Mesenchymal stem cell of the bone marrow (primary cell): ENCODE results near the genes ACER1 and TNFSF14.

- CAGE, long polyA plus RNA = no peak
Measured at GRCh38 chr19:6070968-6071455, 39.3 kb downstream of the RFX2 start.

DNA sequence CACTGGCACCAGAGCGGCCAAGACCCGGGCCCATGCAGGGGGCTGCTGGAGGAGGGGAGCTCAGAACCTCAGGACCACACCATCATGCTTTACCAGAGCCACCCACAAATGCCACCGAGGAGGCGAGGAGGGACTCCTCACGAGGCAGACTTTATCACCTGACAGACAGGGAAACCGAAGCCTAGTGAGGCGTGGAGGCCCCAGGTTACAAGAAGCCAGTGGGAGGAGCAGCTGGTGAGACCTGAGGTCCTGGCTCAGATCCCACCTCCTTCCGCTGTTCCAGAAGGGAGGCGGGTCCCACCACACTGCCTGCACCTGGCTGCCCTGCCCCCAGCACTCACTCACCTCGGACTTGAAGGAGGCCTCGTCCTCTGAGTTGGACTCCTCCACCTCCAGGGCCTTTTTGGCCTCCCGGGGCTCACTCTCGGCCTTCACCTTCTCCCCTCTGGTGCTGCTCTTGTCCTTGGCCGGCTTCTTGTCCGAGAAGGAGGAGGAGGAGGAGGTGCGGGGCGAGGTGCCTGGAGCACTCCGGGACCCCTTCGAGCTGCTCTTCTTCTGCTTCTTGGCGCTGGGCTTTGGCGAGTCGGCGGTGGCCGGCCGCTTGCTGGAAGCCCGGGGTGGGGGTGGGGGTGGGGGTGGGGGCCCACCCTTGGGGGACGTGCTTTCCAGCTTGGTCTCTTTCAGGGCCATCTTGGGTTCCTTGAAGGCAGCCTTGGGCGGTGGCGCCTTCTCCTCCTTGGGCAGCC lies 57.8 kb downstream of the MLLT1 start:
- CAGE, long polyA plus RNA = no peak

DNA sequence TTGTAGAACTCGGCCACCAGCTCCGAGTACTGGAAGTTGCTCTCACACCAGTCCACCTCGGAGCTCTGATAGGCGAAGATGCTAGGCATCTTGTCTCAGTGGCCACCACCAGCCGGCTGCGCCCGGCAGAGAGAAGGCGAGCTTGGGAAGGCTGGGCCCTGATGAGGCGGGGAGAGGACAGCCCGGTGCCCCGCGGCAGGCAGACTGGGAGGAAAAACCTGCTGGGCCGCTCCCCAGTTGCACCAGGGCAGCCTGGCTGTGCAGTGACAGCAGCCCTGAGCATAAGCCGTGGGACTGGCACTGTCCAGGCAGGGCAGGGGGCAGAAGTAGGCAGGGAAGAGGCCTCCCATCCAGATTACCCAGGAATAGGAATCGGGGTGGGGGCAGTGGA lies at the start of gene ACER1:
TSS of gene ACER1 (minus strand) at position 150 of the 391 bp plus-strand sequence.
- CAGE, long polyA plus RNA = no peak

GRCh38 chr19:6384351-6384579 lies 8.5 kb upstream of the PSPN start:
- CAGE, long polyA plus RNA = no peak

DNA sequence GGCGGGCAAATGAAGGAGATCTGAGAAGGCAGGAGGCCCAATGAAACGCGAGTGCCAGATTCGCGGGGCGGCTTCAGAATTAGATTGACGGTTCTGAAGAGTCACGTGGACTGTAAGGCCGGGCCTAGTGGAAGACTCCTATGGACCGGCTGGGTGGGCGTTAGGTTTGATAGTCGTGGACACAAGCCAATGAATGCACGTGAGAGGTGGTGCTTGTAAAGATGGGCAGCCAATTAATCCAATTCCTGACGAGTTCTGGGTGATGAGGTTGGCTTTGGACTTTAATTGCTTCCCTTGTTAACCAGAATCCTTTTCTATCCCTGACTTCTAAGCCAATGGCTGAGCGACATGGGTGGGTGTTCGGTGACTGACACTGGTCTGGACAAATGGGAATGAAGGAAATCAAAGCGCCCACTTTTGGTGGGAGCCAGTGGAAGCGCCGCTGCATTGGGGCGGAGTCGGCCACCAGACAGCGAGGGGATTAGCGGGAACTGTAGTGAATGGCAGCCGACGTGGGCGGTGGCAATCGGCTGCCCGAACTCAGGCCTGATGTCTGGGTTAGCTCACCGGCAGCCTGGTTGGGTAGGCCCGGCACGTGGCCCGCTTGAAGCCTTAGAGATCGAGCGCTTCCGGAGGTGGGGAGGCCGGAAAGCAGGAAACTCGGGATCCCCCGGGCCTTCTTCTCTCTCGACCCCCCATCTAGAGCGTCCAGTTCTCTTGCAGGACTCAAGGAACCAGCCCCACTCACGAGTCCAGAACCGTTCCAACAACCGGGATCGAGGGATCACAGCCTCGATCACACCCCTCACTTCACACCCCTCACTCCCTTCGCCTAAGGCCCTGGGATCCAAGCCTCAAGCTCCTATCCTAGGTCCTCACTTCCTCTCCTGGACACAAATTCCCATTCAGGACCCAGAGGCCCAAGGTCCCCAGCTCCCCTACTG lies 699 bp upstream of the KHSRP start:
- CAGE, long polyA plus RNA = no peak

GRCh38 chr19:6440440-6441038 lies 7.0 kb upstream of the SLC25A41 start:
- CAGE, long polyA plus RNA = no peak

DNA sequence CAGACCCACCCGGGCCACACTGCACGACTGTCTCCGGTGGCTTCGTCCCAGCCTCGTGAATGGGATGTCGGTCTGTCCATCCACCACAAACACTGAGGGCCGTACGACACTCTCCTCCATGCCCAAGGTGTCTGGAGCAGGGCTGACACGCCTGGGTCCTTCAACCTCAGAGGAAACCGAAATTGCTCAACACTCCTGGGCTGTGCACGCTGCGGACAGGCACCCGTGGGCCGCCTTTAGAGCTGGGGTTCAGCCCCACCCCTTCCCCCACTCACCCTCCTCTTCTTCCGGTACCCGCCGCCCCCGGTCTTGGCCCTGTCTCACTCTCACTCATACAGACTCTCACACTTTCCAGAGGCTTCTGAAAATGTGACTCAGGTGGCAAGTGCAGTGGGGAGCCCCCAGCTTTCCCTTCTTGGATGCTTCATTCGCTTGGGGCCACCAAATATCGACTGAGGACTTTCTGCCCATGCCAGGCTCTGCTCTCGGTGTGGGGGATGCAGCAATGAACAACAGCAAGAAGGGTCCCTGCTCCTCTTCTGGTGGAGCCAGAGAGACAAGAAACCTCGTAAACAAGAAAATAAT lies at the start of gene TNFSF14:
TSS of gene TNFSF14 (minus strand) at position 211 of the 585 bp plus-strand sequence.
- CAGE, long polyA plus RNA = no peak

DNA sequence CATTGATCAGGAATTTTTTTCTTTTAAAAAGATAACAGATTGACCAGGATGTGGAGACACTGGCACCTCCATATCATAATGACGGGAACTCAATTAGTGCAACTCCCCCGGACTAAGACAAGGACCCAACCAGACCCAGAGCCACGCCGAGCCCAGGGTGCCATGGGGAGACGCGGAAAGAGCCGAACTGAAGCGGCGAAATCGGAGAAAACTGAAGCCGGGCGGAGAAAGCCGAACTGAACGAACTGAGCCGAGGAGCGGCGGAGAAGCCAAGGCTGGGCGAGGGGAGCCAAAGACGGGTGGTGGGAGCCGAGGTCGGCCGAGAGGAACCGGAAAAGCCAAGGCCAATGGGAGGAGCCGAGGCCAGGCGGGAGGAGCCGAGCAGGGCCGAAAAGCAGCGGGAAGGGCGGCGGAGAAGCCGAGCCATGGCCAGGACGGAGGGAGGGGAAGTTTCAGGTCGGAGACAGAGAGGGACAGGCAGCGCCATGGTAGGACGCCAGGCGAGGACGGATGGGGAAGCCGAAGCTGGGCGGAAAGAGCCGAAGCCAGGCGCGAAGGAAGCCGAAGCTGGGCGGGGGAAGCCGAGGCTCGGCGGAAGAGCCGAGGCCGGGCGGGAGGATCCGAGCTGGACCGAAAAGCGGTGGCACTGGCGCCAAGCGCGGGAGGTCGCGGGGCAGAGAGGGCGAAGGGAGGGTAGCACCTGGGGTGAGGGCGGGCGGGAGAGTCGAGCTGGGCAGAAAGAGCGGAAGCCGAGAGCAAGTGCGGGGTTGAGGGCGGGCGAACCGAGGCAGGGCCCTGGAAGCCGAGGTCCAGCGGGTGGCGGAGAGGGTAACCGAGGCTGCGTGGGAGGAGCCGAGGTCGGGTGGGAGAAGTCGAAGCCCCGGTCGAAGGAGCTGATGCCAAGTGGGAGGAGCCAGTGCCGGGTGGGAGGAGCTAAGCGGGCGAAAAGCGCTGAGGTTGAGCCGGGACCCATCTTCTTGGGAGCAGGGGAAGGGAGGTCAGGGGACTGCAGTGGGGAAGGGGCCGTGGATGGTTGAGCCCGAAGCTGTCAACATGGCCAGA lies 29.5 kb downstream of the ZNF557 start:
- CAGE, long polyA plus RNA = no peak

DNA sequence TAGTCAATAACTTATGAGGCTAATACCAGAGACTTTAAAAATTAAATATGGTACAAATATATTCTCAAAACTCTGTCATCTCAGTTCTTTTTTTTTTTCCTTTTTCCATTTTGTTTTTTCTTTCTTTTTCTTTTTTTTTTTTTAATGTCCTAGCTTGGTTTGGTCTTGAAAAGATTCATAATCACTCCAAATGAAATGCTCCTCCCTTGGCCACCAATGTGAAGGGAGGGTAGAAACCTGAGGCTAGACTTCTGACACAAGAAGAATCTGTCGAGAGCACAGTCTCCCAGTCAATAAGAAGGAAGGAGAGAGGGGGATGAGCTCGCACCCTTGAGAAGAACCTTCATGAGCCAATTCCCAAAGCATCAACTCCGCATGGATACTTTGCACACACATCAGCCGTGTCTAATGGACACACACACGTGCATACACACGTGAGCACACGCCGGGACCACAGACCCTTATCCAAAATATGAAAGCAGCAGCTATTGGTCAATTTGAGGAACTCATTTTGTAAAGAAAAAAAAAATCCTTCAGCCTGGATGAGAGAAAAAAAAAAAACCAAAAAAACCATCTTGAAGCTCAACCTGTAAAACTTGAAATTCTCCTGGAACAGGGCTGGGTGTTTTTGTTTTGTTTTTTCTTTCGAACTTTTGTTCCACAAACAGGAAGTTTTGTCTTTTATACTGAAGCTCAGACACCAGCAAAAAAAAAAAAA lies 46.7 kb downstream of the ZNF557 start:
- CAGE, long polyA plus RNA = no peak

- CAGE, long polyA plus RNA = no peak
Measured at GRCh38 chr19:7125173-7125688, 55.7 kb downstream of the ZNF557 start.

GRCh38 chr19:7215032-7215457 lies 79.2 kb downstream of the INSR start:
- CAGE, long polyA plus RNA = no peak

GRCh38 chr19:7254450-7255496 lies 39.4 kb downstream of the INSR start:
- CAGE, long polyA plus RNA = no peak

DNA sequence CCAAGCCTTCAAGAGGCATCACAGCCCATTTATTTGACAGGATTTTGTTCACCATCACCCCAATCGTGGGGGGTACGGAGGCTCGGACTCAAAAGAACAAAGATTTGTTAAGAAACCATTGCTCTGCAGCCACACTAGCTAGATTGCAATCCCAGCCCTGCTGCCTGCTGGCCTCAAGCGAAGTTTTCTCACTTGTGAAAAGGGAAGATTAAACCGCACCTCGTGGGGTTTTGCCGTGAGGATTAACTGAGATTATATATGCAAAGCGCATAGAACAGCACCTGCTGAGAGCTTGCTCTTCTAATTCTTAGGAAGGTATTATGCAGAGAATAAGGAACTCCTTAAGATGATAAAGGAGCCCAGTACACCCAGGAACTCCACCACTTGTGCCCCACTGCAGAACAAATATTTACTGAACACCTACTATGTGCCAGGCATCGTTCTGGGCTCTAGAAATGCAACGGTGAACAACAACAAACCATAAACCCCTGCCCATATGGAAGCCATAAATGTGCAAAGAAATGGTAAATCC lies 3.0 kb downstream of the INSR start:
- CAGE, long polyA plus RNA = no peak

DNA sequence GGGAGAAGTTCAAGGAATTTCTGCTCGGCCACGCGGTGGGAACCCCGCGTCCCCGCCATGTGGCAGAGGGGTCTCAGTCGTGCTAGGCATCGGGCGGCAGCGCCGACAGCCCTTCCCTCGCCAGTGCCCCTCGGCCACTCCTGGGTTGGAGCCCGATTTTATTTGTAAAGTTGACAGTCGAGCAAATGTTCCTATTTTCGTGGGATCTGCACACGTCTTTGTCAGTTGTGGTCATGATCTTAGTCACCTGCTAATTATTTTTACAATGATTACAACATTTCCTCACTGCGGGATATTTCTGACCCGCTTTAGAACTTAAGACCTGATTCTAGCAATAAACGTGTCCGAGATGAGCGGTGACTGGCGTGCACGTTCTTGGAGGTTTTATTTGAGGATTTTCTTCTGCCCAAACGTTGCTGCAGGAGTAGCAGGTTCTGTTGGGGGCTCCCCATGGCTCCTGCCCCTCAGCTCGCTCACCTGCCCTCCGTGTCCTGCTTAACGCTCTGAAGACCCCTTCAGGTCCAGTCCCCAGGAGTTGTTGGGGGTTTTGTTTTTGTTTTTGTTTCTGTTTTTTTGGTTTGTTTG lies 16.6 kb downstream of the PEX11G start:
- CAGE, long polyA plus RNA = no peak

GRCh38 chr19:7482735-7483684 lies 5.8 kb downstream of the PEX11G start:
- CAGE, long polyA plus RNA = no peak

DNA sequence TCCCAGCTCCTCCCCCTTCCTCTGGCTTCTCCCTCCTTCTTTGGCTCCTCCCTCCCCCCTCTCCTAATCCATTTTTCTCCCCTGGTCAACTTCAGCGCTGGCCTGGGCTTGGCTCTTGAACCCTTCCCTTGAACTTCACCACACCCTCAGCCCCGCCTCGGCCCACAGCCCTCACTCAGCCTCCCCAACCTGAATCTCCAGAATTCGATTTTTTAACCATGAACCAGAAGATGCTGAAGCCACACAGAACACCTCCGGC lies 9.1 kb upstream of the ZNF358 start:
- CAGE, long polyA plus RNA = no peak

GRCh38 chr19:7516548-7516878 lies 610 bp downstream of the ZNF358 start:
- CAGE, long polyA plus RNA = no peak

- CAGE, long polyA plus RNA = no peak
Measured at GRCh38 chr19:7545825-7546282, 10.3 kb downstream of the PNPLA6 start.

GRCh38 chr19:7622377-7622850 lies 6.9 kb downstream of the XAB2 start:
- CAGE, long polyA plus RNA = no peak

- CAGE, long polyA plus RNA = no peak
Measured at GRCh38 chr19:7635675-7636063, 1.2 kb upstream of the STXBP2 start.